ENCODE measurements around the genes CCDC80 and GRAMD1C.

DNA sequence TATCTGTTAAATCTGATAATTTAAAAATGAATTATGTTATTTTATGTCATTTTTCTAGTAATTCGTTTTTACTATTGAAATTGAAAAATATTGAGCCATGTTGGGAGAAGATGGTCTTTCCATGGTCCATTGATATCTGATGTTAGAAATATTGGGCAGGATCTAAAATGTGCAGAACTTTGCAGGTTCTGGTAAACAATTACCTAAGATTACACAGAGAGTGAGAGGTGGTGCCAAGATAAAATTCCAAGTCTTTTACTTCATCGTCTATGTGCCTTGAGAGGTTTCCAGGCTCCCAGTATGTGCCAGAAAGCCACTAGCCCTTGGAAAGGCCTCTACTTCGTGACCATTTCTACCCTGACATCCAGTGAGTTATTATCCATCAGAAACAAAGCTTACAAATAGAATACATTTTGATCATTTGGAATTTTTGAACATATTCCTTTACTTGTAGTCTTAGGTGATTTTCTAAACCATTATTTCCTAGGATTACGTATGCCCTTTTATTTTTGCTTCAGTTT is 27.6 kb downstream of the CD200 start:
- RRBS: no CpG with 5 or more reads among the region's 4 CpGs

- RRBS: no CpG with 5 or more reads among the region's 6 CpGs
Measured at GRCh38 chr3:112365459-112366307, 32.7 kb downstream of the CD200 start.

- RRBS: no CpG with 5 or more reads among the region's 10 CpGs
Measured at GRCh38 chr3:112640558-112641405, at the start of gene CCDC80. CCDC80 (minus strand) TSS chr3:112641143.

DNA sequence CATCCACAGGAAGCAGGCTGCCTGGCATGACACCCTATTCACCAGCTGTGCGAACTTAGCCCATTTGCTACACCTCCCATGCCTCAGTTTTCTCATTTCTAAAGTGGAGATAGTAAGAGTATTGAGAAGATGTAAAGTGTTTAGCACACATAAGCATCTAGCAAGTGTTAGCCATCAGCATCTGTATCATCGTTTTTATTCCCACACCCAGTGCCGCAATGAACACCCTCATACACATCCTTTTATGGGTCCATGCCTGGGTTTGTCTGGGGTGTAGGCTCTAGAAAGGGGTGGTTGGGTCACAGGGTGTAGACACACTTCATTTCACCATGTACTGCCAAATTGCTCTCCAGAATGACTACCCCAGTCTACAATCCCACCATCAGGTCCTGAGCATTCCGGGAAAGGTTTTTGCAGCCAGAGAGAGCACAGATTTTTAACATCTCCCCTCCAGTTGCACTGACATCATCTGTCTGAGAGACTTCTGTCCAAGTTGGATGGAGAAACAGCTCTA is 71.8 kb downstream of the CD200R1L start:
- RRBS: no CpG with 5 or more reads among the region's 4 CpGs

DNA sequence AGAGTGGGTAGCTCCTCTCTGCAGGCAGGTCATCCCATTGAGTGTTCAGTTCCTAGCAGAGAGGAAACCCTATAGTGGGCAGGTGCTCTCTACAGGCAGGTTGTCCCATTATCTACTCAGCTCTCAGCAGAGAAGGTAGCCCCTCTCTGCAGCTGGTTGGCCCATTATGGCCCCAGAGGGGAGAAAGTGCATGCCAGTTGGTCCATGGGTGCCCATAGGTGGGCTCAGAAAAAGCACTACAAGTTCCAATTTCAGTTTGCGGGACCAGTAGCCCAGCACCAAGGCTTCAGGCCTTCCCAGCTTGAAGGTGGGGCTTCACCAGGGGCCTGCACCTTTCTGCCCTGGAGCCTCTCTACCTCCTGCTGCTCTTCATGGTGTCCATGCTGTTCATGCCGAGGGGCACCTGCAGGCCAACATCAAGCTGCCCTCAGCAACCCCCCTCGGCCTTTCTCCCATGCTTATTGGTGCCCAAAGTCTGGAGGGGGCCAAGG is 11.3 kb downstream of the CD200R1L start:
- RRBS: no CpG with 5 or more reads among the region's 3 CpGs

DNA sequence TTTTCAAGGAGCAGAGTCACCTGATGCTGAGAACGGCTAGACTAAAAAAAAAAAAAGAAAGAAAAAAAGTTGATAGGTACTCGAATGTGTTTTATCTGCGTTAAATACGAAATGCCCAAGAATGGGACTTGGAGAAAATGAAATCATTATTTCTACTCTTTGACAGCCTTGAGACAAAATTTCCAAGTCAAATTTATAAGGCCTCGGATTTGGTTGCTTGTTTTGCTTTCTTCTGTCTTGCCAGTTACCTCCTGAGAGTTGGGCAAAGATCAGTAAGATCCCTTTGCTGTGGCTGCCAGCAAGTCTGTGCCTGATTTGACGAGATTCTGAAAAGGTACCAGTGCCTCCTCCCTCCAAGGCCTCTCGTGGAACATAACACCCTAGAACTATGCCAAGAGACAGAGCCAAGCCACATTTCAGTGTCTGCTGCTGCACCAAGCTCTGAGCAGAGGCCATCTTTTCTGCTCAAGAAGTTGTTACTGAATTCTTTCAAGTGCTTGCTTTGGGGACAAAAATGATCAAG is 32.3 kb upstream of the NEPRO start:
- RRBS: no CpG with 5 or more reads among the region's 7 CpGs

DNA sequence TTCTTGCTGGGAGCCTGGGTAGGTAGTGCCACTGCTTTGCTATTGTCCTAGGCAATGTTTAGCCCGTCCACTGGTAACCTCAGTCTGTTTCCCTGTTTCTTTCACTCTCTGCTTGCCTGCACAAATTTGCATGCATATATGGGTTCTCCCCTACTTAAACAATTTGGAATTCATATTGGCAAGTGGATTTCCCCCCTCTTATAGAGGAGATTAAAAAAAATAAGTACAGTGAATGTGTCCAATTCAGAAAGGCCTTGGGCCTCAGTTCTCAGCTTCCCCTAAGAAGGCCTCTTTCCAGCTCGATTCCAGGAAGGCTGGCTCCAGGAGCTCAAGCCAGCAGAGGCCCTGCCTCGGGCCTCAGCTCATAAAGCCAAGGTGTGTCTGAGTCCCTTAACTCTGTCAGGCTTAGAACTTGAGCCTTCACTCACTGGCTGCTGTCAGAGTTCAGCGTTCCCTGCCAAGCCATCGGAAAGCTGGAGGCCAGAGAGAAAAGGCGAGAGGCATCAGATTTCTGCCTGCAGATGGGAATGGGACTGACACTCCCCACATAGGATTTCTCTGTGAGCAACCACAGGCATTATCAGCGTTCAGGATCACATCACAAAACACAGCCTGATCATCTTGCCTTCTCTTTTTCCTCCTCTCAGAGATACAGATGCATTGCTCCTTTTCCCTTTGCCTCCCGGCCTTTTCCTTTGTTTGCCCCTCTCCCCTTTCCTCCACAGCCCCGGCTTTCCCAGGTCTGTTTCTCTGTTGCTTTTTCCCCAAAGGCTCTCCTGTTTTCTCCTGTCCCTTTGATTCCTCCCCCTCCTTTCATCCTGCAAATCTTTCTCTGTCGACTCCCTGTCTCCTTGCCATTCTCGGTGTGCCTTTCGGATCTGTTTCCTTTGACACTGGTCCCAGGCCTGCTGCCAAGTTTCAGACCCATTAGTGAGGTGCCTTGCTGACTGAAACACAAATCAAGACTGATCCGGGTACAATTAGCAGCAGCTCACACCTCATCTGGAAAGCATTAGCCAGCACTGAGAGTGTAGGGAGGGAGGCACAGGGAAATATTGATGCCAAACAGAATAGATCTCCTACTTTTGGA is 44.6 kb upstream of the BOC start:
- RRBS: no CpG with 5 or more reads among the region's 13 CpGs

DNA sequence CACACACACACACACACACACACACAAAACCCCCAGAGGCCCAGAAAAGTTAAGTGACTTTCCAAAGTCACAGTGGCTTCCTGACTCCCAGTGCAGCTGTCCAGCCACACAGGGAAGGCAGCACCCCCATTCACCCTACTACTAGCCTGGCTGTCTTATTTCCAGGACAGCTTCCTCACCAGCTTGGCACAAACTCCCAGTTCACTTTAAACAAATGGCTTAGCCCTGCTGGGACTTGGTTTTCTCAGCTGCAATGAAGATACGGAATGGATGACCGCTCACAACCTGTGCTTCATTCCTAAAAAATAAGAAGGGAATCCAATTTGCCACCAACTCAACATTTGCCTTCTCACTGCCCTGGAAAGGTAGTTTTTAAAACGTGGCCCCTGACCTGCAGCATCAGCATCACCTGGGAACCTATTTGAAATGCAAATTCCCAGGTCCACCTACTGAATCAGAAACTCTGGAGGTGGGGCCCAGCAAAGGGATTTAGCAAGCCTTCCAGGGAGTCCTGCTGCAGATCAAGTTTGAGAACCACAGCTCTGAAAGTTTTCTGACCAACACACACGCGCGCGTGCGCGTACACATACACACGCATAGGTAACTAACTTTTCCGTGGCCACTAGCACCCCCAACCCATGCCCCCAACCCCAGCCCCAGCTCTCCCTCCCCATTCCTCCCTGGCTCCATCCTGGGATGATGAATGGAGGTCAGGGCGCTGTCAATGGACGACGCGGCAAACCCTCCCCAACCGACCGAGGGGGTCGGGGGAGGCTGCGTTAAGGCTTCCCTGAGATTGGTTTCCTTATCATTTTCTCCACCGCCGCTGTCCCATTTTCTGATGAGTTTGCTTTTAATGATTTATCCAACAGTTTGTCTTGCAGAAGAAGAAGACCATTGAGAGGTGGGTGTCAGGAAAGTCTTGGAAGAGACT is 836 bp upstream of the BOC start:
- RRBS: no CpG with 5 or more reads among the region's 21 CpGs

- RRBS: no CpG with 5 or more reads among the region's 4 CpGs
Measured at GRCh38 chr3:113232644-113233126, 21.3 kb downstream of the BOC start.

DNA sequence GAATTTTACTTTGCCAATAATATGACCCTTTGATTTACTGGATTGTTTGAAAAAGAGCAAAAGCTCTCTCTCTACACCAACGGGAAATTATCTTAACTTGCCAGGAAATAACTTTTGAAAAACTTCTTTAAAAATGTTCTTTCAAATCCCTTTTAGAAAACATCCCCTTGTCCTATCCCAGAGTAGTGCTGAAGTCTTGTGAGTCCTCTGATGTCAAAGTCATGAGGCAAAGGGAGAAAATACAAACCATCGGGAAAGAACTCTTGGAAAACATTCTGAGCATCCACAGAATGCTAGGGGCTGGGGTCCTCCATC is 36.4 kb downstream of the BOC start:
- RRBS: no CpG with 5 or more reads among the region's 2 CpGs

- RRBS: no CpG with 5 or more reads among the region's 2 CpGs
Measured at GRCh38 chr3:113344534-113344834, 96.8 kb downstream of the CFAP44 start.

- RRBS: no CpG with 5 or more reads among the region's 3 CpGs
Measured at GRCh38 chr3:113366017-113366425, 75.3 kb downstream of the CFAP44 start.

- RRBS: no CpG with 5 or more reads among the region's 4 CpGs
Measured at GRCh38 chr3:113534307-113534733, 2.0 kb downstream of the SIDT1 start.

DNA sequence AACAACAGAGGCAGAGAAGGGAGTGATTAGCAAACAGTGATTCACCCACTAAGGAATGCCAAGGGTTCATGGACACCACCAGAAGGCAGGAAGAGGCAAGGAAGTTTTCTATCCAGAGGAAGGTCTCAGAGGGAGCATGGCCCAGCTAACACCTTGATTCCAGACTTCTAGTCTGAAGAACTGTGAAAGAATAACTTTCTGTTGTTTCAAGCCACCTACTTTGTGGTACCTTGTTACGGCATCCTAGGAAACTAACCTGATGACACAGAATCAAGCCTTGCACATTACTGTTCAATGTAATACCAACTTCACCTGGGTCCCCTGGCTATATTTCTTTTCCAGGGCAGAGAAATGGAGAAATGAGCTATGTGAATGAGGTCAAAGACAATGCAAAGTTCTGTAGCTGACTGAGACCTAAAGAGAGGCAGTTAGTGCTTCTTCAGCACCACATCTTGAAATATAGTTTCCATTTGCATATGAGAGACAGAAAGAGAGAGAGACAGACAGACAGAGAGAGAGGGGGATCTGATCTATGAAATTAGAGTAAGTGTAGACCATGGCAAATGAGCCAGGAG is 25.3 kb downstream of the SIDT1 start:
- RRBS: no CpG with 5 or more reads among the region's 1 CpG

GRCh38 chr3:113838580-113839418 is at the start of gene GRAMD1C:
GRAMD1C (plus strand) TSS chr3:113838788.
- RRBS: 1% methylated on average over 8 of the region's 55 CpGs

DNA sequence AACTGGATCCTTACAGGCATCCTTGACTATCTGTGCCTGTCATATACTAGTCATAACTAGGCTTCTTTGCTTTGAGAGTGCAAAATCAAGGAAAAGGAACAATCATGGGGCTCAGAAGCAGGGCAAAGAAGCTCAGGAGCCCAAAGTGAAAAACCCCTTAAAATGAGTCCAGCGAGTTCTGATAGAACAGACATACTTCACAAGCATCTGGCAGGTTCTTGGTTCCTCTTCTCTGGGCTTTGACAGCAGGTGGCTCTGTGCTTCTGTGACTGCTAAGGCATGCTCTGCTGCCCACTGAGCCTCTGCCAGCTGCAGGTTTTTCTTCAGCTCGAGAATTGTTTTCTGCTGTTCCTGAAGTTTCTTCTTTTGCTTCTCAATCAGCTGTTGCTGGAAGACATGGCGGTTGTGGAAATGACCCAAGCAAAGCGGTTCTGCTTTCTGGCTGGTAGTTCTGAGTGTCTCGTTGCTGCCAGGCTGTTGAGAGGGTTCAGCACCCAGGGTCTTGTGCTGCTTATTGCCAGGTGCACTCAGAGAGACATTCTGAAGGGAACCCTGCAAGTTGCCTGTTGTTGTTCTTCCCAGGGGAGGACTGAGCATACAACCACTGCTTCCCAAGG is 50.9 kb downstream of the CCDC191 start:
- RRBS: no CpG with 5 or more reads among the region's 5 CpGs

GRCh38 chr3:114295936-114296227 is 2.1 kb downstream of the TIGIT start:
- RRBS: no CpG with 5 or more reads among the region's 2 CpGs

DNA sequence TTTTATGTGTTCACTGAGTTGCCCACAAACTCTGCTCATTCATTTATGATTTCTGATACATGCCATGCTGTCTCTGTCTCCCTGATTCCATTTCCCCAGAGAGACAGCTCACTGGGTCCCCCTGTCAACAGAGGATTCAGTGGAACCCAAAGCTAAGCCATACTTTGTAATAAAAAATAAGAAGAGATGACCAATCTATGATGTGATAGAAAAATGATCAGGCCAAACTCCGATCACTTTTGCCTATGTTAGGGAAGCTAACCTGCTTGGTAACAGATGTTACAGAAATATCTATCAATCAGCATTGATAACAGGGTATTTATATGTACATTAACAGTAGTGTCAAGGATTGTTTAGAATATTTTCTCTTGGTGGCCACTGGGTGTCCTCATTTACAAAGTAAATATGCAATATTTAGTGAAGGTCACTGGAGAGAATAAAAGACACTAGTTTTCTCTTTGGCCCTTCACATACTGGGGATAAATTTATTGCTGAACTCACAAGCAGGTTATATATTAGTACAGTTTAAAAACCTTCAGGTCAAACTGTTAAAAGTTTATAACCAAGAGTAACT is 68.9 kb downstream of the TIGIT start:
- RRBS: no CpG with 5 or more reads among the region's 1 CpG

- RRBS: no CpG with 5 or more reads among the region's 3 CpGs
Measured at GRCh38 chr3:114406309-114406660, 112.5 kb downstream of the TIGIT start.

GRCh38 chr3:114427868-114428578 is 134.2 kb downstream of the TIGIT start:
- RRBS: no CpG with 5 or more reads among the region's 7 CpGs